ENCODE measurements around the gene SLC16A1.

DNA sequence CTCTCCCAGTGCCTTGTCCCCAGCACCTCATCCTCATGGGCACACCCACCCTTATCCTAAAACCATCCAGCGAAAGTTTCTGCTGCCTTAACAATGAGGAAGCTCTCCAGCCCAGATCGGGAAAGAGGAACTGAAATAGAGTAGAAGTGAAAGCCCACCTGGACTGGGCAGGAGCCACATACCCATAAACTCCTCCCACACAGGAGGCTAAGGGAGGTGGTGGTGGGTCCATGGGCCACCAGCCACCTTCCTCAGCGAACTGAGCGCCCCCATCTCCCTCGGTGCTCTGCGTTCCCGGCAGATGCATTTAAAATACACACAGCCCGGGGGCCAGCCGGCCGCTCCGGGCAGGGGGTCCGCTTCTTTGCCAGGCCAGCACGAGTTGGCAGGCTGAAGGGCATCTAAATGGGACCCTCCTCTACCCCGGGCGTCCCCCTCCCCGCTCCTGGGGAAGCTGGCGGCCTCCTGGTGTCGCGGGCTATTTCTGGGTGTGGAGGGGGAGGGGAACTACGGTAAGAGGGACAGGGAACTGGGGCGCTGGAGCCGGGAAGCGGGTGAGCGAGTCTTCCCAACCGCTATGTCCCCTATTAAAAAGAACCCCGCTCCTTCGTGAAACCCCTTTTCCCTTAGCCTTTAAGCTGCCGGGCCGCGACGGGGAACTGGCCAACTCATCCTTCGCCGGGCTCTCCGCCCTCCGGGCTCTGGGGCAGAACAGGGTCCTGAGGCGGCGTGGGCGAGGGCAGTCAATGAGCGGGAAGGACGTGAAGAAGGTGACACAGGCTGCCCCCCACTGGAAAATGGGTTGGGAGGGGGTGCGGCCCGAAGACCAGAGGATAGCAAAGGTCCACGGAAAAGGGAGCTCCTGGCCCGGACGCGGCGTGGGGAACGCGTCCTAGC lies 875 bp downstream of the PPM1J start:
- PRO-cap = no peak
- RAMPAGE, long total RNA, 2 experiments = no peak in any of the 2 experiments

GRCh38 chr1:112762379-112763109 lies 43.8 kb downstream of the TAFA3 start:
- PRO-cap = unidirectional peak, plus-strand start at chr1:112762623
- RAMPAGE, long total RNA, 2 experiments = no peak in any of the 2 experiments

- PRO-cap = bidirectional peak, plus-strand start at chr1:112956299, minus-strand start at chr1:112956195
- RAMPAGE, long total RNA, 2 experiments = start-site peak on the plus strand in 2 of 2 experiments, at chr1:112956372-112956433 at its widest, 12 to 25 reads per replicate; start-site peak on the minus strand in 1 of 2 experiments, at chr1:112956195-112956232 at its widest, 8 reads per replicate
These were observed at the start of gene SLC16A1 for GRCh38 chr1:112956000-112956847. Gene SLC16A1, minus strand, starts transcription at chr1:112956196.

GRCh38 chr1:113449379-113450310 lies 59.3 kb downstream of the MAGI3 start:
- PRO-cap = no peak
- RAMPAGE, long total RNA, 2 experiments = start-site peak on the plus strand in 1 of 2 experiments, at chr1:113449608-113449813 at its widest, 15 reads per replicate

- PRO-cap = no peak
- RAMPAGE, long total RNA, 2 experiments = no peak in any of the 2 experiments
These were observed 135.9 kb downstream of the MAGI3 start for GRCh38 chr1:113526082-113526680.

DNA sequence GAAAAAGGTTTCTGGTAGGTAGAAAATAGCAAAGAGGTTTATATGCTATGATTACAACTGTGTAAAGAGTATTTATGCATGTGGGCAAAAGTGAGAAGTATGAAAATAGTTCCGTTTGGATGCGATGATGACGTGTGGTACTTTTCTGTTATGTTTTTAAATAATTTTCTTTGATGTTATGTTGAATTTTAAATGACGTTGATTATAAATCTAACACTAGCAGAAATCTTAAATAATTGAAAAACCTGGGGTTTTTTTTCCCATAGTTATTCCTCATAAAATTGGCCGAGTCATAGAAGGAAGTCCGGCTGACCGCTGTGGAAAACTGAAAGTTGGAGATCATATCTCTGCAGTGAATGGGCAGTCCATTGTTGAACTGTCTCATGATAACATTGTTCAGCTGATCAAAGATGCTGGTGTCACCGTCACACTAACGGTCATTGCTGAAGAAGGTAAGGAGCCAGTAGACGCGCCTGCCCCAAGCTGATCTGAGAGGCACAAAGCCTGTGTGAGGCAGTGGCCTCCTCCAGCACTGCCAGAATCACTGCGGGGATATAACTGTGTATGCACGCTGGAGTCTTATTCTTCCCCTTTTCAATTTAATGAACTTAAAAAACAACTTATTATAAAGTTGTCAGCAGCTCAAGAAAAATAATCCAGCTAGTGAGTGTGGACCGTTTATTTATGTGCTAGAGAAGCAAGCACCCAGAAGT lies 100.3 kb downstream of the PHTF1 start:
- PRO-cap = no peak
- RAMPAGE, long total RNA, 2 experiments = no peak in any of the 2 experiments

GRCh38 chr1:113680773-113681405 lies 78.4 kb downstream of the PHTF1 start:
- PRO-cap = no peak
- RAMPAGE, long total RNA, 2 experiments = no peak in any of the 2 experiments

GRCh38 chr1:113761119-113761900 lies 2.0 kb upstream of the PHTF1 start:
- PRO-cap = no peak
- RAMPAGE, long total RNA, 2 experiments = no peak in any of the 2 experiments

- PRO-cap = bidirectional peak, plus-strand start at chr1:113929636, minus-strand start at chr1:113929514; bidirectional peak, plus-strand start at chr1:113930065, minus-strand start at chr1:113930273
- RAMPAGE, long total RNA, 2 experiments = start-site peak on the plus strand in 1 of 2 experiments, at chr1:113929324-113929900 at its widest, 9 reads per replicate; start-site peak on the minus strand in 1 of 2 experiments, at chr1:113929520-113929557 at its widest, 6 reads per replicate
These were observed 461 bp downstream of the HIPK1 start for GRCh38 chr1:113929415-113930155.

DNA sequence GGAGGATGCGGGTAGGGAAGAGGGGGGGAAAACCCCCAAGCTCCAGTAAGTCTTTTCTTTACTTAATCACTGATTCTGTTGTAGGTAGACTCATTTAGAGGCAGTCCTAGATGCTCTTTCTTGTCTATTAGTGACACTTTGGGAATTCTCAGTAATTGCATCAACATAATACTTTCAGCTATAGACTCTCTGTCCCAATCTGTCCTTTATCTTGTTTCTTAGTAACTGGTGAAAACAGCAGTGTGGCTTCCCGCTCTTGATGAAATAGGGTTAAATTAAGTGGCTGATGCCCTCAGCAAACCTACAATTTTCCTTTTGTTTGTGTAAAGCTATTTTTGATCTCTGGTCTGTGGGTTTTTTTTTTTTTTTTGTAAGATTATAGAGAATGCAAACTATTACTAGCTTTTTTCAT lies 1.7 kb downstream of the HIPK1 start:
- PRO-cap = no peak
- RAMPAGE, long total RNA, 2 experiments = no peak in any of the 2 experiments

GRCh38 chr1:113974163-113974969 lies 4.9 kb upstream of the OLFML3 start:
- PRO-cap = no peak
- RAMPAGE, long total RNA, 2 experiments = no peak in any of the 2 experiments

GRCh38 chr1:113979824-113980660 lies 768 bp downstream of the OLFML3 start:
- PRO-cap = no peak
- RAMPAGE, long total RNA, 2 experiments = no peak in any of the 2 experiments

- PRO-cap = no peak
- RAMPAGE, long total RNA, 2 experiments = no peak in any of the 2 experiments
These were observed 52.9 kb downstream of the OLFML3 start for GRCh38 chr1:114031892-114032788.

GRCh38 chr1:114251177-114251564 lies 97.5 kb upstream of the SYT6 start:
- PRO-cap = no peak
- RAMPAGE, long total RNA, 2 experiments = no peak in any of the 2 experiments

- PRO-cap = no peak
- RAMPAGE, long total RNA, 2 experiments = no peak in any of the 2 experiments
These were observed 168.6 kb downstream of the TRIM33 start for GRCh38 chr1:114342418-114342799.

- PRO-cap = no peak
- RAMPAGE, long total RNA, 2 experiments = no peak in any of the 2 experiments
These were observed 111.8 kb downstream of the TRIM33 start for GRCh38 chr1:114399164-114399678.

GRCh38 chr1:114565222-114565884 lies 16.1 kb downstream of the BCAS2 start:
- PRO-cap = no peak
- RAMPAGE, long total RNA, 2 experiments = no peak in any of the 2 experiments

DNA sequence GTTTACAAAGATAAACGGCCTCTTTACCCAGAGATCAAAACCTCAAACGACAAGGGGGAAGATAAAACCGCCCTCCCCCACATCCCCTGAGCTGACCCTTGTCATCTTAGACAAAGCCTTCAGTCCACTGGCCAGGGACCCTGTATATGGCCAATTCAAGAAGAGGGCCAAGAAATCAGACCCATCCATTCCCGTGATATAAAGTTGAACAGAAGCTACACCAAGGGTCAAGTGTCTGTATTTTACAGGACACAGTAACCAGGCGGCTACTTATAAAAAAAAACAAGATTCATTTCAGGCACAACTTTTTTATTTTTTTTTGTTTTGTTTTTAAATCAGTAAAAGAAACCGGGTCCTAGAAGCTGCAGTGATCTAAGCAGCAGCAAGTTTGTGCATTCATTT lies 430 bp upstream of the NRAS start:
- PRO-cap = no peak
- RAMPAGE, long total RNA, 2 experiments = no peak in any of the 2 experiments

GRCh38 chr1:114720471-114720845 lies 3.9 kb upstream of the NRAS start:
- PRO-cap = no peak
- RAMPAGE, long total RNA, 2 experiments = no peak in any of the 2 experiments

DNA sequence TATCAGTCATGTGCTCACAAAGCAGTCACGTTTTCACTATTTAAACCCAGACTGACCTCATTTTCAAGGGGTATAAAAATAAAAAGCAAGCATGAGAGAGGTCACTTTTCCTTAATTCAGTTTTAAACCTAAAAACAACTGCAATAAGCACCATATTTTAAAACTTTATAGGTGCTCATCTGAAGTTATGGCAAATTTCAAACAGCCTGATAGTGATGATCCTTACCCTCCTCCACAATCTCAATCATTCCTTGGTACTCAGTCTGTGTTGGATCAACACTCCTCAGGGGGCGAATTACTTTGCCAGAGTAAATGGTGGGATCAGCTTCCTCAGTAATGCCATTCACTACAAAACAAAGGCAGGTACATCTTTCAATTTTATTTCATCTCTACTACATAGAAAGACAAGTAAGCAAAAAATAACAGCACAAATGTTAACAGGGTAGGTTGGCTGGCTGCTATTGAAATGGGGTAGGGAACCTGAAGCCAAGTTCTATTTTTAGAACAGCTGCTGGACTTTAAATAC lies 7.1 kb upstream of the NRAS start:
- PRO-cap = no peak
- RAMPAGE, long total RNA, 2 experiments = start-site peak on the minus strand in 2 of 2 experiments, centred at positions 289 to 324 of the sequence, 59 to 81 reads per replicate

Data from body of pancreas (tissue), 2 donors.